SK-N-DZ (cell line): ENCODE measurements around a stretch of chr12.

GRCh38 chr12:31011997-31012500 lies 61.6 kb upstream of the DDX11 start:
RAMPAGE:
- cytosol, long total RNA = no peak
- nucleus, long total RNA = no peak

DNA sequence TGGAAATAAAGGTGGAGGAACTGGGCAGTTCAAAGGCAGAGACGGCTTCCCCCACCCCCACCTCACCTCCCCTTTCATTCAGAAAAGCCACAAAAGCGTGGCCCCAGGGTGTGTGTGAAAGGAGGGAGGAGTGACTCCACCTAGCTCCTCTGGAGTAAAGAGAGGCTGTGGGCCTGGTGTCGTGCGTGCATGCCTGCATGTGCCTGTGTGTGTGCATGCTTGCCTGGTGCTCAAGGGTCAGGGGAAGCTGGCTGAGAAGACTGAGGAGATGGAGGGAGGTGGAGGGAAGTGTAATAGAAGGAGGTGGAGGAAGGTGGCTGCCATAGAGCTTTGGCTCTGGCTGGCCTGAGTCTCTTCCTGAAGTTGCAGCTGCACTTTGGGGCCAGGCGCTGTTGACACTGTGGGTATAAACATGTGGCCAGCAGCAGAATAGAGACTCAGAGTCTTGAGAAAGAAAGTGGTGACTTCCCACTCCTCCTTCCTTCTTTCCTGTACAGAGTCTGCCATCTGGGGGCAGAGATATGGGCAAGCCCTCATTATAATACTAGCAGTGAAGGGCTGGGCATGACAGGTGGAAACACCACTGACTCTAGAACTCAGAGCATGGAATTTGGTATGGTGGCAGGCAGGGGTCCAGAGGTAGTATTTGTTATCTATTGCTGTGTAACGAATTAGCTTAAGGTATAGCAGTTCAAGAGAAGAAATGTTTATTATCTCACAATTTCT lies 37.0 kb upstream of the SINHCAF start:
RAMPAGE:
- cytosol, long total RNA = no peak
- nucleus, long total RNA = no peak

RAMPAGE:
- cytosol, long total RNA = no peak
- nucleus, long total RNA = no peak
Observed at GRCh38 chr12:31553286-31554517, 37.2 kb downstream of the DENND5B start.

RAMPAGE:
- cytosol, long total RNA = no peak
- nucleus, long total RNA = no peak
Observed at GRCh38 chr12:31748965-31749847, 20.4 kb upstream of the AMN1 start.

DNA sequence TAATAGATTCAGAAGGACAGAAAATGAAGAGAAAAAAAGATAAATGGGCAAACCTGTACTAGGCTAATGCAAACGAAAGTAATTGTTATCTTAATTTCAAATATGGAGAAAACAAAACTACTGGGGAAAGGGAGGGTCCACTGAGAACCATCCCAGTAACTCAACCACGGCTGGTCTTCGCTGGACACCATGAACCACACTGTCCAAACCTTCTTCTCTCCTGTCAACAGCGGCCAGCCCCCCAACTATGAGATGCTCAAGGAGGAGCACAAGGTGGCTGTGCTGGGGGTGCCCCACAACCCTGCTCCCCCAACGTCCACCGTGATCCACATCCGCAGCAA lies 25.7 kb upstream of the AMN1 start:
RAMPAGE:
- cytosol, long total RNA = no peak
- nucleus, long total RNA = no peak

DNA sequence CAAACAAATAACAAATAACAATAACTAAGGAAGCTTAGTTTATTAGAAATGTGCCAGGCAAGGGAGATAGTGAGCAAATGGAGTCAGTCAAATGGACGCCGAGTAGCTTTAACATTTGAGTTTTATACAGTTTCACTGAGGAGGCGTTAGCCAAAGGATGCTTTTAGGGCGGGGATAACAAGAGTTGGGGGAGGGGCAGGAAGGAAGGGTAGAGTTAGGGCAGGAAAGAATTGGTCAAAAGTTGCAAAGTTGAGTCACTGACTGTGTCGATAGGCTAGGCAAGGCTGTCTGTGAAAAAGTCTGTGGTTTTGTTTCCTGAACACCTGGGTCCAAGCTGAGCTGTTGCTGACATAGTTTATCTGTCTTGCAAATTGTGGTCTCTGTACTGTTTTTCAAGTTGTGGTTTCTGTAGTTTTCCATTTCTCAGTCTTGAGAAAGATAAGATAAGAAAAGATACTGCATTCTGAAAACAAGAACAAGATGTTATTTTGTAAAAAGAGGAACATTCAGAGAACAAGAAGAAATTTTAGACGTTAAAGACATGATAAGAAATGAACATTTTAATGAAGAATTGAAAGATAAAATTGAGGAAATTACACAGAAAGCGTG lies 62.6 kb upstream of the RESF1 start:
RAMPAGE:
- cytosol, long total RNA = no peak
- nucleus, long total RNA = no peak

GRCh38 chr12:31964931-31965721 lies 5.9 kb downstream of the RESF1 start:
RAMPAGE:
- cytosol, long total RNA = no peak
- nucleus, long total RNA = no peak

DNA sequence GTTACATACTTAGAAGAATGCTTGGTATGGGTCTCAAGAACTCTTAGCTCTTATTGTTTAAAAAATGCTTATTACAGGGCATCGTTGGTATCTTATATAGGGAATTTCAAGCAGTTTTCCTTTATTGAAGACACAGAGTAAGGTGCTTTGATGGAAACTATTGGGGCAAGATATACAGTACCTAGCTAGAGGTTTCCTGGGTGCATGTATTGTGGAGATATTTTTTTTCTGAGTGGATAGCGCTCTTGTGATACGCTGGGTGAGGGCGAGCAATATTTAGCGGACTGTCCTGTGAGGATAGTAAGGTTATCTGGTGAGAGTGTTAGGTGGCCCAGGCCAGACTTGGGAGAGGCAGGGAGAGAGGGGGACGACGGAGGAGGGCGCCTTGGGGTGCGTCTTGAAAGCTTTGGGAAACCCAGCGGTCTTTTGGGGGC lies 682 bp upstream of the BICD1 start:
RAMPAGE:
- cytosol, long total RNA = no peak
- nucleus, long total RNA = no peak

DNA sequence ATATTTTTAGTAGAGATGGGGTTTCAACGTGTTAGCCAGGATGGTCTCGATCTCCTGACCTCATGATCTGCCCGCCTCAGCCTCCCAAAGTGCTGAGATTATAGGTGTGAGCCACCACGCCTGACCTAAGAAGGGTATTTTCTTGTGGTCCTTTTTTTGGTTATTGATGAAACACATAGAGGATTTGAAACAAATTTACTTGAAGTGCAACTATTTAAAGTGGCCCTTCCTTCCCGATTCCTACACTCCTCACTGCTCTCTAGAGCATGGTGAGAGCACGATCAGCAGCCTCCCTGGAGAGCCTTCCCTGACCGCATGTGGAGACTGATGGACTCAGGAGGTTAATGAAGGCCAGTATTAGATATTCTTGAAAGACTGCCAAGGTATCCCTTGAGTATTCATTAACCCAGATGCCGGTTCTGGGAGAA lies 102.9 kb upstream of the FGD4 start:
RAMPAGE:
- cytosol, long total RNA = no peak
- nucleus, long total RNA = no peak

DNA sequence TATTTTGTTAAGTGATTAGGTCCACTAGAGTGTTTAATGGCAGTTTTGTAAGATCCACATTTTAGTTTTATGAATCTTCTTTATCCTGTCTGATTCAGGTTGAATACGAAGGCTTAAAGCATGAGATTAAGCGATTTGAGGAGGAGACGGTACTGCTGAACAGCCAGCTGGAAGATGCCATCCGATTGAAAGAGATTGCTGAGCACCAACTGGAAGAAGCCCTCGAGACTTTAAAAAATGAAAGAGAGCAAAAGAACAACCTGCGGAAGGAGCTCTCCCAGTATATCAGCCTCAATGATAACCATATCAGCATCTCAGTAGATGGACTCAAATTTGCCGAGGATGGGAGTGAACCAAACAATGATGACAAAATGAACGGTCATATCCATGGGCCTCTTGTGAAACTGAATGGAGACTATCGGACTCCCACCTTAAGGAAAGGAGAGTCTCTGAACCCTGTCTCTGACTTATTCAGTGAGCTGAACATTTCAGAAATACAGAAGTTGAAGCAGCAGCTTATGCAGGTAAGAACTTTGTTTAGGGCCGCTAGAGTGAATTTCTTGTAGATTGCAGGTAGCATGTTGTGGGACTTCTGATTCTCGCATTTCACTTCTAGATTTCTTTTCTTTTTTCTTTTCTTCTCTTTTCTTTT lies 93.6 kb upstream of the FGD4 start:
RAMPAGE:
- cytosol, long total RNA = no peak
- nucleus, long total RNA = no peak

DNA sequence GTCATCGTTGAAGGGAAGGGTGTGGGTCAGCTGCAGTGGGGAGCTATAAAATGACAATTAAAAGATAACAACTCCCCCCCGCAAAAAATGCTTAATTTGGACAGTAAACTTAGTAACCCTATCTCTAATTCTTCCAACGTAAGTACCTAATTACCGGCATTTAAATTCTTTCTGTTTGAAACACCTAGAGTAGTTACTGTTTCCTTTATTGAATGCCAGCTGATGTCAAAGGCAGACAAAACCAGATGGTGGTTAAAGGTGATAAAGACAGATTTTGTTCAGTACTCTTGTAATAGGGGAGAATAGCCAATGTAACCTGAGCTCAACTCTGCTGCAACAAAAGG lies 90.6 kb upstream of the PKP2 start:
RAMPAGE:
- cytosol, long total RNA = no peak
- nucleus, long total RNA = no peak

GRCh38 chr12:34126174-34126735 lies 104.0 kb downstream of the ALG10 start:
RAMPAGE:
- cytosol, long total RNA = no peak
- nucleus, long total RNA = no peak

RAMPAGE:
- cytosol, long total RNA = no peak
- nucleus, long total RNA = no peak
Observed at GRCh38 chr12:34348711-34349196, 326.5 kb downstream of the ALG10 start.

DNA sequence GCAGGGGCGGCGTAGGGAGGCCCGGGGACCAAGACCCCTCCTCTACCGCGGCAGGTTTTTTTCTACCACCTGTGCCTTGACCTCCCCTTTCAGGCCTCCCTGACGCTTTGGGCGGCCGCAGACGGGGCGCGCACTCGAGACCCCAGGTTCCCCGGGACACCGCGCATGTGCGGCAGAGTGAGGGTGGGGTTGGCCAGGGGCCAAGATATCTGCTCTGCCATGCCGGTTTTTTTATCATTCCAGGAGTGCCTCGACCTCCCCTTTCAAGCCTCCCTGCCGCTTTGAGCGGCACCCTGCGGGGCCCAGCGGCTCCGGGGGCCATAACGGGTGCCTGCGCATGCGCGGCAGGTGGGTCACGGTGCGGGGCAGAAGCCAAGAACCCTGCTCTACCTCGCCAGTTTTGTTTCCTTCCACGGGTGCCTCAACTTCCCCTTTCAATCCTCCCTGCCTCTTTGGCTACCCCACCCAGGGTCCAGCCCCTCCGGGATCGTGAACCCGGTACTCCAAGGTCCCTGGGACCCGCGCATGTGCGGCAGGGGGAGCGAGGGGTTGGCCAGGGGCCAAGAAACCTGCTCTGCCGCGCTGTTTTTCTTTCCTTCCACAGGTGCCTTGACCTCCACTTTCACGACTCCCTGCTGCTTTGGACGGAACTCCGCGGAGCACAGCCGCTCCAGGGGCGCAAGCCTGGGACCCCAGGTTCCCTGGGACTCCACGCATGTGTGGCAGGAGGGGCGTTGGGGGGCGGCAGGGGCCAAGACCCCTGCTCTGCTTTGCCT lies 328.2 kb downstream of the ALG10 start:
RAMPAGE:
- cytosol, long total RNA = no peak
- nucleus, long total RNA = no peak

DNA sequence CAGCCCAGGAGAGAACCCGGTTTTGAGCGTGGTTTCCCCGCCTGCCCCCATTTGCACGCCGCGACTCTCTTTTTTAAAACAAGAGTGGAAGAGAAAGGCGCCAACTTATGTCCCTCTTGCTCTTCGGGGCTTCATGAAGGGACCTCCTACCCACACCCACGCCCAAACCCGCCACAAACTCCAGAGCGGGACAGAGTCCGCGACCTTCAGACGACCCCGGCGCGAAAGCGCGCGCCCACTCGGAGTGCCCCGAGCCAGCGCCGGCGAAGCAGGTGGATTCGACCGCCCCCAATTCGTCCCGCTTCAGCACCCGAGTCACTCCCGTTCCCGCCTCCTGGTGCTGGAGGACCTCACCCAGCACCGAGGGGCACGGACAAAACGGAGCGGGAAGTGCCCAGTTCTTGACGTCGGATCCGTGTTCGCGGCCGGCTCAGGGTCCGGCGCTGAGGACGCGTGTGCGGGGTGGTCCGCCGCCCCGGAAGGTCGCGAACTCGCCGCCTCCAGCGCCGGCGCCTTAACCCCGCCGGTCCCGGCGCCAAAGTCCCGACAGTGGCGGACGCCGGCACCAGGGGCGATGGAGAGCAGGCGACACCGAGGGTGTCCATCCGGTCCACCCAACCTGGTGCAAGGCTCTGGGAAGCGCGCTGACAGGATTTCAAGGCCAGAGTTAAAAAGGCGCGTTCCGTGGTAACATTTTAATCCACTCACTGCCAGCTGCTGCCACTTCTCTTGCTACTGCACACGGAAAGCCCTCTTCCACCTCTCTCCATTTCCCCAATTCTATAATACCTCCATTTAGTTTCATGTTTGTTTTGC lies 239.8 kb upstream of the CPNE8 start:
RAMPAGE:
- cytosol, long total RNA = no peak
- nucleus, long total RNA = no peak

RAMPAGE:
- cytosol, long total RNA = start-site peak on the minus strand at chr12:39357273-39357423, 54 and 168 reads in 2 replicates
- nucleus, long total RNA = start-site peak on the minus strand at chr12:39356832-39357437, 43 and 19 reads in 2 replicates
Observed at GRCh38 chr12:39356948-39357555, 85.9 kb downstream of the KIF21A start.

DNA sequence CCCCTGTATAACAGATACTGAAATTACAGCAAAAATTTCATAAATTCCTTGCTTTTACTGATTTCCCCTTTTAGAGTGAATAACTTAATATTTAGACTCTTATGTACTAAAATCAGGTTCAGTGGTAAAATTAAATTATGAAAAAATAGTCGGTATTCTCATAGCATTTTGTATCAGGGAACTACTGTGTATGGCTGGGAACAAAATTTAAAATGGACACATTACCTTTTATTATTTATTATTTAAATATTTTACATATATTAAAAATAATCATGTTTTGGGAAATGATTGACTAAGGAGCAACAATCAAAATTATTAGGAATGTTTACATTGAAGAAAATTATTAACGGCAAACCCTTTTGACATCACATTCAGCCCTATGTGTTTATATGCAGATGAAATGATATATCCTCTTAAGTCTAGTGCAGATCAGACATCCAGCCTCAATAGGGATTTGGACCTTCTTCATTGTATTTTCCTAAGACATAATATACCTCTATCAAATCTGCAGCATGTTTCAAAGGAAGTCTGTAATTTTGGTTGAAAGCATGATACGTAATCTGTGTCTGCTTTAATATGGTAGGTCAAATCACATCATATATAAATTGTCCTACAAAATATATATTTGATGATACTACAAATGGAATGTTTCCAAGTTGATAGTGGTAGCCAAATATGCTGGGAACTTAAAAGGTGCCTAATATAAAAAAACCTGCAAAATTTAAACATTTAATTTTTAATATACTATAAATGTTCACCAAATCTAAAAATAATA lies 130.9 kb downstream of the C12orf40 start:
RAMPAGE:
- cytosol, long total RNA = no peak
- nucleus, long total RNA = no peak

GRCh38 chr12:40156005-40156345 lies 50.1 kb upstream of the SLC2A13 start:
RAMPAGE:
- cytosol, long total RNA = no peak
- nucleus, long total RNA = no peak

DNA sequence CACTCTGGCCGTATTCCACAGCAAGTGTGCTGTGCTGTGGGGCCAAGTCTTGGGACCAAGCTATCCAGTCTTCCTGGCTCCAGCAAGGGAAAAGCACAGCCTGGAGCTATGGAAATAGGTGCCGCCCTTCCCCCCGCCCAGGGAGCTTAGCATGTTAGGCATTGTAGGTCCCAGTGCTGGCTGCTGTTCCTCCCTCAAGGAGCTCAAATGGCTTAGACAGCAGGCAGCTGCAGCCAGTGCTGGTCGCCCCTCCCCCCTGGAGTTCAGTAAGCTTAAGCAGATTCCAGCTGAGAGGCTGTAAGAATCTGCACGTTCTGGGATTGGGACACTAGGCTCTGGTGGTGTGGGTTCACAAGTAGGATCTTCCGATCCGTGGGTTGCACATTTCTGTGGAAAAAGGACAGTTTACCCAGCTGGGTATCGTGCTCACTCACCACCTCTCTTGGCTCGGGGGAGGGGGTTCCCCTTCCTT lies 127.2 kb downstream of the CNTN1 start:
RAMPAGE:
- cytosol, long total RNA = no peak
- nucleus, long total RNA = no peak

RAMPAGE:
- cytosol, long total RNA = no peak
- nucleus, long total RNA = no peak
Observed at GRCh38 chr12:41521709-41522594, 333.8 kb downstream of the PDZRN4 start.